Thyroid gland (tissue), 7 donors: ENCODE measurements around the gene LAMTOR1.

GRCh38 chr11:72069707-72070410, 10.5 kb downstream of the NUMA1 start:
- PRO-cap, 2 experiments = peak in 2 of 2 experiments; most common plus-strand start chr11:72070020 (in 1); most common minus-strand start chr11:72070093 (in 2)
- RAMPAGE, long total RNA, 5 experiments = start-site peak on the minus strand in 3 of 5 experiments, at chr11:72070051-72070117 at its widest, 60 to 92 reads per replicate

DNA sequence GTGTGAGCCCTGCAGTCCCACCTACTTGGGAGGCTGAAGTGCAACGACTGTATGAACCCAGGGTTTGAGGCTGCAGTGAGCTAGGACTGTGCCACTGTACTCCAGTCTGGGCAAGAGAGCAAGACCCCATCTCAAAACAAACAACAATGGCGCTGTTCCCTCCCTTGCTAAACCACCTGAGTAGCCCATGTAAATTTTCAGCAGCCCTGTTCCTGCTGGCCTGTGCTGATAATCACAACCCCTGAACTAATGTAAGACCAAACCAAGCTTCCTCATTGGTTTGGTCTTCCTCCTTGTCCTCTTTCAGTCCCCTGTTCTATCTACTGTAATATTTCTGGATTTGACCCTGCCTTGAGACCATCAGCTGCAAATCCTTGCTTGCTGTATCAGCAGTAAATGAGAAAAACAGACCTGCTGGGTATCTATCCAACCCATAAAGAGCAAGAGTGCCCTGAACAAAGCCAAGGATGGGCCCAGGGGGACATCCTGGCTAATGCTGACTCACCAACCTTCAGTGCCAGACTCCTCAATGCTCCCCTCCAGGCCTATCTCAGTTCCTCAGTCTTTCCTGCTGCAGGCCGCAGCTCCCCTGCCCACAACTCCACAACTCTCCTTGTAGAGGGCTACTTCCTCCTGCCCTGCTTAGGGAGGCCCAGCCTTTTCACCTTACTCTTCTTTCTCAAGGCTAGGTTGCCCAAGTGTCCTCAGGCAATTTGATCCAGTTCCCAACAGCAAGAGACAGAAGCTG, 2.8 kb downstream of the LAMTOR1 start:
- PRO-cap, 2 experiments = no peak in any of the 2 experiments
- RAMPAGE, long total RNA, 5 experiments = no peak in any of the 5 experiments

DNA sequence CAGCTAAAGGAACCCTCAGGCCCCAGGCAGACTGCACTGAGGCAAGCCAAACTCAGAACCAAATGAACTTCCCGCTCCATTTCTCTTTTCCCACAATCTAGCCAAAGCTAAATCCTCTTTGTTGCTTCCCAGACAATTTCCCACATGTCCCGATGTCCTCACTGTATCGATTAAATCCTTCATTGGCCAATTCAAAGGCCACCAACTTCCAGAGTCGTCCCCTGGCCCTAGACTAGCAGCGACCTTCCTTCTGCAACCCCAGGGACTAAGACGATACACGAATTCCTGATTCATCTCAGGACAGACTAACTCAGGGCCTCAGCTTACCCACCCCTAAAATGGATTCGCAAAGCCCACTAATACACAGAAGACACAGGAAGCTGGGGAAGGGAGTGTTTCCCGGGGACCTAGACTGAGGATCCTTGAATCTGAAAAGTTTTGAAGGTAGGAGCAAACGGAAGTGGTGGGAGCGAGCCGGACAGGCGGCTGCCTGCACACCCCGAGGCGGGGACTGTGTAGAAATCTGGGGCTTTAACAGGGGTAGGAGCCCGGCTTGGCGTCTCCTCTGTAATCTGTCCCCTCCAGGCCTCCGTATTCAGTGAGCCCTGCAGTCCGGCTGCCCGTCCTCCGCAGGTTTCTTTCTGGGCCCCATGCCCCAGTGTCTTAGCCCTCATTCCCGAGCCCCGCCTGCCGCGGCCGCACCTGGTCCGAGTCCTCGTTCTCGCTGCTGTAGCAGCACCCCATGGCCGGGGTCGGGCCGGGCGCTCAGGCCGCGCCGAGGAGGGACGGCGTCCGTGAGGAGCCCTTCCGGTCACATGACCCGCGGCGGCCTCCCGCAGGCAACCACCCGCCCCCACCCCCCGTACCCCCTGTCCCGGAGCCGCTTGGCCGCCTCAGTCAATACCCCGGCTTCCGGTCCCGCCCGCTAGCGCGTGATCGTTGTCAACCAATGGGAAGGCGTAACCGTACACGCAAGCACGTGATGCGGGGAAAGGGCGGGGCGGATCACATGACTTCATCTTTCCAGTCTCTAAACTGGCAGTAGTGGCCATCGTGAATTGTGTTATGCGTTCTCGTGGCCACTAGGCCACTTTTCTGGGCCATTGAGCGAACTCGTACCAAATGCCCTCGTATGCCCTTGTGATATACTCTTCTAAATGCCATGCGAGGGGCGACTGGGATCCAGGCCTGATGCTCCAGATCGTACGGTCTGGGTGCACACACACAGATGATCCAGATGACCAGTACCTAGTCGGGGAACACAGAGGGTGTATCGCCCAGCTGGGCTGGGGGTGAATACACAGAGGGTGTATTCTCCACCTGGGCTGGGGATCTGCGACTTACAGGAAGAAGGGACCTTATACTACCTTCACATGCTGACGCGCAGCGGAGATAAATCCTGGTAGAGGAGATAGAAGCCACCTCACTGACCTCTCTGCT, at the start of gene LAMTOR1:
TSS of gene LAMTOR1 (minus strand) at position 817 of the 1,440 bp plus-strand sequence.
- PRO-cap, 2 experiments = peak in 2 of 2 experiments; most common plus-strand start position 598 of the sequence (in 2); most common minus-strand start position 871 of the sequence (in 2)
- RAMPAGE, long total RNA, 5 experiments = start-site peak on the minus strand in 5 of 5 experiments, centred at positions 795 to 813 of the sequence, 1,085 to 3,863 reads per replicate

- PRO-cap, 2 experiments = no peak in any of the 2 experiments
- RAMPAGE, long total RNA, 5 experiments = no peak in any of the 5 experiments
These were observed 2.1 kb upstream of the ANAPC15 start for GRCh38 chr11:72114666-72114935.

- PRO-cap, 2 experiments = peak in 1 of 2 experiments; most common plus-strand start chr11:72124630 (in 1)
- RAMPAGE, long total RNA, 5 experiments = start-site peak on the plus strand in 1 of 5 experiments, at chr11:72124544-72124698 at its widest, 6 reads per replicate
These were observed 11.1 kb upstream of the FOLR3 start for GRCh38 chr11:72124444-72124904.

- PRO-cap, 2 experiments = no peak in any of the 2 experiments
- RAMPAGE, long total RNA, 5 experiments = no peak in any of the 5 experiments
These were observed 36.9 kb upstream of the CLPB start for GRCh38 chr11:72471231-72471726.

GRCh38 chr11:72481470-72481895, 47.2 kb upstream of the CLPB start:
- PRO-cap, 2 experiments = no peak in any of the 2 experiments
- RAMPAGE, long total RNA, 5 experiments = no peak in any of the 5 experiments

- PRO-cap, 2 experiments = no peak in any of the 2 experiments
- RAMPAGE, long total RNA, 5 experiments = no peak in any of the 5 experiments
These were observed 10.3 kb downstream of the ARAP1 start for GRCh38 chr11:72741831-72742365.

DNA sequence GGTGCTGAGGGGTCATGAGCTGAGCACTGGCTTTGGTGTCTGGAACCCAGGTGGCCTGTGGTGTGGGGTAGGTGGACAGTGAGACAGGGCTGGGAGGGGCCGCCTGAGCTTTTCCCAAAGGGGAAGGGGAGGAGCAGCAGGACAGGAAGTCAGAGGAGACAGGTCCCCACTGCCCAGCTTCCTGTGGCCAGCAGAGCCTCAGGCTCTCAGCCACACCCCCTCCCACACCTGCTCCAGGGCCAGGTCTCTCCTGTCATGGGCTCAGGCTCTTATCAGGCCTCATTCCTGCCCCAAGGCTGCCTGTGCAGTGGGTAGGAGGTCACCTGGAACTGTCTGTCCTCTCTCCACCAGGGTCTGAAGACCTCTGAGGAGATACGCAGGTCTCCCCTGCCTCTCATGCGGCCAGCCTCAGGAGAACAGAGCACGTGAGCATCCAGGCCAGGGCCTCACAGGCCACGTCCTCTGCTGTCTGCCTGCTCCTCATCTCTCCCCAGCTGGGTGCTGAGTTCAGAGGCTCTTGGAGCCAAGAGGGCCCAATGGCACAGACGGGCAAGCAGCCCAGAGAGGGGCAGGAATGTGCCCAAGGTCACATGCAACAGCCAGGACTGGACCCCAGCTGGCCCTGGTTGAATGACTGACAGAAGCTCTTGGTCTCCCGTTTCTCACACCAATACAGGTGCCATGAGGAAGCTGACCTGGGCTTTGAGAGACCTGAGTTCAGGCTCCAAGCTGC, 16.9 kb downstream of the STARD10 start:
- PRO-cap, 2 experiments = no peak in any of the 2 experiments
- RAMPAGE, long total RNA, 5 experiments = no peak in any of the 5 experiments

- PRO-cap, 2 experiments = peak in 2 of 2 experiments; most common plus-strand start chr11:72814996 (in 1); most common minus-strand start chr11:72814645 (in 1)
- RAMPAGE, long total RNA, 5 experiments = no peak in any of the 5 experiments
These were observed 393 bp downstream of the ATG16L2 start for GRCh38 chr11:72814495-72815113.

GRCh38 chr11:72821523-72821952, 7.3 kb downstream of the ATG16L2 start:
- PRO-cap, 2 experiments = no peak in any of the 2 experiments
- RAMPAGE, long total RNA, 5 experiments = no peak in any of the 5 experiments

DNA sequence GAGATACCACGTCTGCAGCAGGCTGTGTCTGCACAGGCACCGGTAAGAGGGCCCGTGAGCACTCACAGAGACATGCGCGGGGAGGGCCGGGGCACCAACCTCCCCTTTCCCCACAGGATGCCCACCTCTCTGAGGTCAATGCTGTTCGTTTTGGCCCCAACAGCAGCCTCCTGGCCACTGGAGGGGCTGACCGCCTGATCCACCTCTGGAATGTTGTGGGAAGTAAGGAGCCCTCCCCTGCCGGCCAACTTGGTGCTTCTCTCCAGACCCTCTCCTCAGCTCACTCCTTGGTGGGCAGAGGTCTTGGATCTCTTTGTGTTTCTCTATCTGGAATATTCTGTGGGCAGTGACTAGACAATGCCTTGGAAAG, 11.0 kb downstream of the ATG16L2 start:
- PRO-cap, 2 experiments = no peak in any of the 2 experiments
- RAMPAGE, long total RNA, 5 experiments = no peak in any of the 5 experiments

DNA sequence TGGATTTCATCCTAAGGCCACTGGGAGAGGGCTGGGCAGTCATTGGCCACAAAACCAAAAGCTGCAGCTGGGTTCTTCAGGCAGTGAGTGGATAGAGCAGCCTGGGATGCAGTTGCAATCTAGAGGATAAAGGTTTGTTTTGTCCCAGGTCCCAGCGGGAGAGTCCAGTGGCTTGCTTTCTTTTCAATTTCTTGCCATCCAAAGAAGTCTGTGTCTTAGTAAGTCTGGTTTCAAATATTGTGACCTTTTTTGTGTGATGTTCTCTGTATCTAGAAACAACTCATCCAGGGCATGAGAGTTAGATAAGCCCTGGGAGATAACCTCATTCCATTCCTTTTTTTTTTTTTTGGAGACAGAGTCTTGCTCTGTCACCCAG, 20.0 kb downstream of the ATG16L2 start:
- PRO-cap, 2 experiments = no peak in any of the 2 experiments
- RAMPAGE, long total RNA, 5 experiments = no peak in any of the 5 experiments

GRCh38 chr11:73152399-73152822, 10.3 kb upstream of the FCHSD2 start:
- PRO-cap, 2 experiments = no peak in any of the 2 experiments
- RAMPAGE, long total RNA, 5 experiments = no peak in any of the 5 experiments

DNA sequence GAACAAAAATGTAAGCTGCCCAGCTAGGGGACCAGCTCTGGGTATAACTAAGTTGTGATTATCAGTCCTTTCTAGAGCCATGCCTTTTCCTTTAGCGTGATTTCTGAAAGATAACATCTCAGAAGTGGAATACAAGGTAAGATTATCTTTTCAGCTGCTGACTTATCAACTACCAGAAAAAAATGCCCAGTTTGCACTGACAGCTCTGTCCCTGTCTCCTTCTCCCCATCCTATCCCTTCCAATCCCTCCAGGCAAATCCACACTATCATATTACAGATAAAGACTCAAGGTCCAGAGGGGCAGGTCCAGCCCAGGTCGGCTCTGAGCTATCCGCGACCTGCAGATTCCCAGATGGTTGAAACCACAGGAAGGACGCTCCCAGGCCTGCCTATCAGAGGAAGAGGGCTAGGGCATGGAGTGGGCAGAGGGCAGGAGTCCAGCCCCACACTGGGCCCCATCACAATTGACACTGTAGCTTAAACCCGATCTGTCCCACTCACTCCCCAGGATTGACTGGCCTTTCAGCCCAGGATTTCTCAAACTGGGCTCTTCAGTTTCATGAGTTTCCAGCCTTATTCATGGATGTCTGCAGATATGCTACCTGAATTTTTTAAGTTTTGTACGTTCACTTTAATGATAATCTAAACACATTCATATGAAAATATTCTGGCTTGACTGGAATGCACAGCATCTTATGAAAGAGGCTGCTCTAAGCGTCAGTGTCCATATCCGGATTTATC, 16.3 kb upstream of the FCHSD2 start:
- PRO-cap, 2 experiments = no peak in any of the 2 experiments
- RAMPAGE, long total RNA, 5 experiments = no peak in any of the 5 experiments

GRCh38 chr11:73185070-73185730, 32.9 kb upstream of the P2RY2 start:
- PRO-cap, 2 experiments = no peak in any of the 2 experiments
- RAMPAGE, long total RNA, 5 experiments = no peak in any of the 5 experiments

- PRO-cap, 2 experiments = peak in 1 of 2 experiments; most common plus-strand start chr11:73195465 (in 1); most common minus-strand start chr11:73195344 (in 1)
- RAMPAGE, long total RNA, 5 experiments = no peak in any of the 5 experiments
These were observed 22.7 kb upstream of the P2RY2 start for GRCh38 chr11:73195218-73195855.

GRCh38 chr11:73201074-73202140, 16.7 kb upstream of the P2RY2 start:
- PRO-cap, 2 experiments = peak in 2 of 2 experiments; most common plus-strand start chr11:73201429 (in 2); most common minus-strand start chr11:73201427 (in 1)
- RAMPAGE, long total RNA, 5 experiments = no peak in any of the 5 experiments

GRCh38 chr11:73306811-73307368, 1.2 kb upstream of the ARHGEF17 start:
- PRO-cap, 2 experiments = no peak in any of the 2 experiments
- RAMPAGE, long total RNA, 5 experiments = no peak in any of the 5 experiments

- PRO-cap, 2 experiments = peak in 2 of 2 experiments; most common plus-strand start chr11:73317746 (in 2)
- RAMPAGE, long total RNA, 5 experiments = no peak in any of the 5 experiments
These were observed 9.5 kb downstream of the ARHGEF17 start for GRCh38 chr11:73317580-73317914.